Ascending aorta (tissue), 1 donor: ENCODE measurements around a stretch of chr7.

- PRO-cap: no peak
These were observed 145.4 kb upstream of the CDCA7L start for GRCh38 chr7:22091085-22091525.

GRCh38 chr7:22123073-22123750 lies 177.5 kb upstream of the CDCA7L start:
- PRO-cap: unidirectional peak, plus-strand start at chr7:22123493

DNA sequence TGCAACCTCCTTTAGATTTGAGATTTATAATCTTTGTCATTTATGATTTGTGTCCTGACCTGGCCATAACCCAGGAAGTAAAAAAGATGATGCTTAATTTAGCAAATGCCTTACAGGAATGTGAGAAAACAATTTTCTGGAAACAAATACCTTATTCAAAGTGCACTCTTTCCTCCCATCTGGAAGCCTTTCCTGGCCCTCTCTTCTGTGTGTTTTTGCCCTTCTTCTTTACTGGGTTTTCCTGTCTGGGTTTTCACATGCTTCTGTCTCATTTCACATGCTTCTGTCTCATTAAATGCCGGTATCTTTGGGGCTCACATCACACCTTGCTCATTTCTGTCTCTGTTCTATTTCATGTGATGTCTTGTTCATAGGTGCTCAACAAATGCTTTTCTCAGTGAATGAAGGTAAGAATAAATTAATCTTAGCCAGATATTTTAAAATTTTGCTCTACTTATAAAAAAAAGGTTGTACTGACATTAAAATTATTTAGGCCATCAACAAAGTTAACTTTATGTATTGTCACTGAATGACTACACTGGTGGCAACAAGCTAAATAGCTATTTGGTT lies 149.1 kb downstream of the RAPGEF5 start:
- PRO-cap: no peak

DNA sequence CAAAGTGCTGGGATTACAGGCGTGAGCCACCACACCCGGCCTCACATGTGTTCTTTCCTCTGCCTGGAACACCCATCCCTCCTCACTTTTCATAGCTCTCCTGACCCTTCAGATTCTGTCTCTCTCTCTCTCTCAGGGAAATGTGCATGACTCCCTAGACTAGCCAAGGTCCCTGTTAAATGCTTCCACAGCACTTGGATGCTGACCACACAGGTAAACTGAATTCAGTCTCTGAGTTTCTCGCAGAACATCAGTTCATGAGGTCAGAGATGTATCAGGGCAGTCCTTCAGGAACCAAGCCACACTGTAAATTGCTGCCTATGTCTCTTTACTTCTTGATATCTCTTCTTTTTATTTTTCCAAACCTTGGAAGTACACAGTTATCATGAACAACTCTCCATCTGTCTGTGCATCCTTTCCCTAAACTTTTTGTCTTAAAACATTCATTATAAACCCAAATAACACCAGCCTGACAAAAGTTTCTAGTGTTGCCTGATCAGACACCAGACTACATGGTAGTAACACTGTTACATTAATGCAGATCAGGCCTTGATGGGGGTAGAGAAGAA lies 144.6 kb downstream of the RAPGEF5 start:
- PRO-cap: no peak

- PRO-cap: no peak
These were observed 47.8 kb downstream of the STEAP1B start for GRCh38 chr7:22452173-22452615.

- PRO-cap: no peak
These were observed 78.2 kb upstream of the STEAP1B start for GRCh38 chr7:22577983-22578852.

DNA sequence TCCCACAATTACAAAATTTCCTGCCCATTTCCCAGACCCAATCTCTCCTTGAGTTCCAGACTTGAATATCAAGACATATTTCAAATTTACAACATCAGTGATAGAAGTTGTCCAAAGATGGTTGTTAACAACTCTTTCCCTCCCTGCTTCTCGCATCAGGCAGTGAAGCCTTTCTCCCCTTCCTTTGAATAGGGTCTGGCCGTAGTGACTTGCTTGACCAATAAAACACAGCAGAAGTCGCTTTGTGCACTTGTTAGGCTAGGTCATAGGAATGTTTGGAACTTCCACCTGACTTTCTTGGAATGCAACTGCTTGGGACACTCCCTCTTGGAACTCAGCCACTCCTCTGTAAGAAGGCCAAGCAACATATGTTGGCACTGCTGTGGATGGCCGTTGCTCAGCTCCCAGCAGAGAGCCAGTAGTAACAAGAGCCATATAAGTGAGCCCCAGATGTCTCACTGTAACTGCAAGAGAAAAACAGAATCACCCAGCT lies 83.2 kb upstream of the STEAP1B start:
- PRO-cap: no peak

GRCh38 chr7:22726106-22726754 lies 770 bp upstream of the IL6 start:
- PRO-cap: no peak

DNA sequence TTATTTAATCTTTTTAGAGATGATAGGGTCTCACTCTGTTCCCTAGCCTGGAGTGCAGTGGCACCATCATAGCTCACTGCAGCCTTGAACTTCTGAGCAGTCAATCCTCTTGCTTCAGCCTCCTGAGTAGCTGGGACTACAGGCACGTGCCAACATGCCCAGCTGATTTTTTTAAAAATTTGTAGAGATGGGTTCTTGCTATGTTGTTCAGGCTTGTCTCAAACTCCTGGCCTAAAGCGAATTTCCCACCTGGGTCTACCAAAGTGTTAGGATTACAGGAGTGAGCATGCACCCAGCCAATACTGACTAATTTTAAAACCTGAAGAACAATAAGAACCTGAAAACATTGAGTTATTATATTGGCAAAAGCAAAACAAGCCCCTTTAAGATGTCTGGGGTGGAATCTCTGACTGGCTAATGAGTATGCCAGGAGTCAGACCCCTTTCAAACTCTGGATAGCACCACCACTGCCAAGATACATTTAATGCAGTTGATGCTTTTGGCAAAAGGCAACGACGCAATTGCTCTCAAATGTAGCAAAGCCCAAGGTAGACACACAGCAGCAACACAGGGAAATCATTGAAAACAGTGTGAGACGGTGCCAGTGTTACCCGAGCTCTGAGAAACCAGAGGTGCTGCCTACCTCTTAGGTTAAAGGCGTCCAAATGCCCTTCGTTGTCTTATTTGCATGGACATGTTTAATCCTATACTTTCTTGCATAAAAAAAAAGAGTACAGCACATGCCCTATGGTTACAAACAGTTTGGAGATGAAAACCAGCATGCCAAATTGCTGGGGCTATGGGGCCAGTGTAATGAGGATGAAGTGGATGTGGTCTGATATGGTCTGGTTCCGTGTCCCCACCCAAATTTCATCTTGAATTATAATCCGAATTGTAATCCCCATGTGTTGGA lies 40.8 kb upstream of the TOMM7 start:
- PRO-cap: no peak

GRCh38 chr7:22994672-22995747 lies 18.9 kb downstream of the HYCC1 start:
- PRO-cap: no peak

- PRO-cap: bidirectional peak, plus-strand start at chr7:23105785, minus-strand start at chr7:23105675
These were observed 159 bp upstream of the KLHL7 start for GRCh38 chr7:23105538-23105714.

DNA sequence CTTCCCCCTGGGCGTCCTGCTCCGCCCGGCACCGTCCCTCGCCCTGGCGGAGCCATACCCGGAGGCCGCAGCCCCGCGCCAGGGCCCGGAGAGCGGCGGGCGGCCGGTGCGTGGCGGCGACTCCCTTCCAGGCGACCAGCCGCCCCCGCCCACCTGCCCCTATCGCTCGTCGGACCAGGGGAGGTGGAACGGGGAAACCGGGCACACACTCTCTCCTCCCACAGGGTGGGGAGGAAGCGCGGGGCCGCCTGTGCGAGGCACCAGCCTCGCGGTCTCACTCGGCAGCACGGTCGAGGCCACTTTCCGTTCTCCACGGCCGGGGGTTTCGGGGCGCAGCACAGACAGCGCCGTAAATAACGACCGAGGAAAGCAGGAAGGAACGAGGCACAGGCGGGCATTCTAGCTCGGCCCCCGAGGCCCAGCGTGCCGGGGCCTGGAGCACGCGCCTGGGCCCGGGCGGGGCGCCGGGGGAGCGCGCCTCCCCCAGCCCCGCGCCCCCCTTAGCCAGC lies 1.1 kb downstream of the IGF2BP3 start:
- PRO-cap: no peak

DNA sequence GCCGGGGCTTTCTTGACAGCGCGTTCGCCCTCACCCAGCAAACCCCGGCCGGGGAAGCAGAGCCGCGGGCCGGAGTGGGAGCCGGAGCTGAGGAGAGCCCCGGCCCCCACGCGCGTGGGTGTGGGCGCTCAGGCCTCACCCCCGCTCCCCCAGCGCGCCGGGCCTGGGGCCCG lies 718 bp downstream of the IGF2BP3 start:
- PRO-cap: no peak

DNA sequence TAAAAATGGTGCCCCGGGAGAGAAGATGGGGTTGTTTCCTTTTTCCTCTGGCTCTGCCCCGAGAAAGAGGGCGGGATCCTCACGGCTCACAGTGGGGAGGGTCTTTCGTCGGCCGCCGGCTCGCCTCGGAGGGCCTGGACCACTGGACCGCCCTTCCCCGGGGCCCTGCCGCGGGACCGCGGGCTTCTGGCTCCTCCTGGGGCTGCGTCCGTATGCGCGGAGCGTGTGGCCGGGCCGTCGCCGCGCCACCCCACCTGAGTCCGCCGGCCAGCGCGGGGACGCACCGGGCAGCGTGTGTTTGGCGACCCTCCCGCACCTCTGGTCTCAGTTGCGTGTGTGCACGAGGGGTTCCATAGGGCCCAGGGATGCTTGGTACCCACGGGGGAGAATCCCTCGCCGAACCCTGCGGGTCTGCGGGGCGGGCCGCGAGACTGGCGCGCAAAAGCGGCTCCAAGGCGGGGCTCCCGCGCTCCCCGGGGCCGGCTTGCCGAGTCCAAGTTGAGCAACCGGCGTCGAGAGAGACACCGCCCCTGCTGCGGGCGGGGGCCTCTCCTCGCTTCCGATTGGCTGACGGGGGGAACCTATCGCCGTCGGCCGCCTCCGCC lies 3.7 kb upstream of the IGF2BP3 start:
- PRO-cap: no peak

DNA sequence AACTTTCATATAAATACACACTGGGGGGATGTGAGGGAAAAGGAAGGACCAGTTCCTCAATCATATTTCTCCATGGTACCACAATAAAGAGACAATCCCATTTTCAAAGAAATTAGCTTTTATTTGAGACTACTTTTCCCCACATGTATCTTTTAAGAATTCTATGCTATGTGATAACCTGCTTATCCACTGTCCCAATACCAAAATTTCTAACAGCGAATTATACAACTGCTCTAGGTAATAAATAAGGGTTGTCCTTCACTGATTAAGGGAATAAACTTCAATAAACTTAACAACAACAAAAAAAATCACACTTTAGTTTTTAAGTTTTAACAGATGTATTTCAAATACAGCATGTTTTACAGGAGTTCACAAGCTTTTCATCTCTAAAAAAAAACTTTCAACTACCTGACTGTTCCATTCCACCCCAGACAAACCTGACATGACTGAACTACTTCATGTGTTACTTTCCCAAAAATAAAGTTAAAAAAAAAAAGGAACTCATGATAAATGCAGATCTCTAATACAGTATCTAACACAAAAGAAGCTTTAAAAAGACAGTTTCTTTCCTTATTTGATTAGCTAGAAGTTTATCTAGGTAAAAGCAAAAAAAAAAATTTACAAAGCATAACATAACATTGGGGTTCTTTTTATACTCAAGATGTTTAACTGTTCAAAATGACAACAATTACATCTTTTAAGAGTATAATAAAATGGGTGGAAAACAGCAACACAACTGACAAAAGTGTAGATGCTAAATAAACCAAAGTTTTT lies 26.9 kb downstream of the TRA2A start:
- PRO-cap: no peak

- PRO-cap: no peak
These were observed 28.7 kb upstream of the NPY start for GRCh38 chr7:24255335-24255690.

GRCh38 chr7:24688491-24689131 lies 68.7 kb downstream of the GSDME start:
- PRO-cap: no peak

DNA sequence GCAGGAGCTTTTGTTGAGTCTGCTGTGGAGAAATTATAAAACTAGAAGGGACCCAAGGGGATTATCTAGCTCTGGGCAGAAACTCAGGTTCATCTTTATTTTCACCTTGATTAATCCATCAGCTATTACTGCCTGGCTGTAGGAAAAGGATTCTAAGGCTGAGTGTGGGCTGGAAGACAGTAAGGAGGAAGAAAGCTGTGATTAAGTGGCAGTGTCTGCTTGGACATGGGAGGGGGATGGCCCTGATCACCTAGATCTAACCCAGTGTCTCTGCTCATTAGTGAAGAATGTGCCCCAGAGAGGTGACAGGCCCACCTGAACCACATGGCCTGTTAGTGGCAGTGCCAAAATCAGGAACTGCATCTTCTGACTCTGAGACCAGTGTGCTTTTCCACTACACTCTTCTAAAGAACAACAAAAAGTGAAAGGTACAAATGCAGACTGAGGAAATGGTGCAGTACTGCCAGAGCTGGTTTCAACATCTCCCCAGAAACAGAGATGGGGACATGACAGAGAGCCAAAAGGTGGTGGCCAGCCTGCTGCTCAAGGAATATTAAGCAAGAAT lies 30.3 kb downstream of the GSDME start:
- PRO-cap: no peak

DNA sequence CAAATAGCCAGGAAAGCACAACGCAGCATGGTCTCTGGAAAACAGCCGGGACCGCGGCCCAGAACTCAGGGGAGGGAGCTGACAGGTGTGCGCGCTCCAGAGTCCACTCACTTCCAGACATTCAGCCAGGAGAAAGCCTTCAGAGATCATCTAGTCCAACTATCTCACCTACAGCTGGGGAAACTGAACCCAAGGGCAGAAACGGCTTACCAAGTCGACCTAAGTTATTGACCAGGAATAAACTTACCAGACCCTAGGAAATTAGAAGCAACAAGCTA lies 16.4 kb downstream of the GSDME start:
- PRO-cap: no peak

DNA sequence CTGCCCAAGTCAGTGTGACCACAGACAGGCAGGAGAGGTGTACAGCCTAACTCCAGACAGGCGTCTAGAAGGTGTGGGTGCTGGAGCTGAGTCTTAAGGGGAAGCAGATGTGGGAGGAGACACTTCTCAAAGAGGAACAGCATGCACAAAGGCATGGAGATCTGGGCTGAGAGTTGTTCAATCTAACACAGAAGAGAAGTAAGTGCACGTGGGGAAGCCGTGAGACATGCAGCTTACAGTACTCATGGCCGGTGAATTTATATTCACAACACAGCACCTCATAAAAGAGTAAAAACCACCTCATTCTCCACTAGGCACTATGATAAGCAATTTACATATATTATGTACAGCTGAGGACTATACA lies 23.9 kb upstream of the GSDME start:
- PRO-cap: no peak